BJ (cell line): ENCODE results near the genes ASCL1 and GLT8D2.

DNA sequence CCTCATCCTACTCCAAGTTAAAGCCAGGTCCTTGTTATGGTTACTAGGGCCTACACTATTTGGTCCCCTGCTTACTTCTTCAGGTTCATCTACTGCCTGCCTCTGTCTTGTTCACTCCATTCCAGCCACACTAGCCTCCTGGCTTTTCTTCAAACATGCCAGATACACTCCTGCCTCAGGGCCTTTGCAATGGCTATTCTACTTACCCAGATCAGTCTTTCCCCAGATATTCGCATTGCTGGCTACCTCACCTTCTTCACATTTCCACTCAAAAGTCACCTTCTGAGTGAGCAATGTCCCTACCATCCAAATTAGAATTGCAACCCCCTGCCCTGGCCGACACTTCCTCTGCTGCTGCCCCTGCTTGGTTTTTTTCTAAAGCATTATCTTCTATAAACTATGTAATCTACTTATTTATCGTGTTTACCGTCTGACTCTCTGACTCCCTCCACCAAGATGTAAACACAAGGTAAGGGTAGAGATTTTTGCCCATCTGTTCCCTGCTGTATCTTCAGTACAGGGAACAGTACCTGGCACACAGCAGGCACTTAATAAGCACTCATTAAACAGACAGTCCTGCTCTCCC is 43.5 kb upstream of the SYCP3 start:
- CAGE, long polyA plus RNA = no peak
- RRBS = no CpG with 5 or more reads among the region's 4 CpGs

- CAGE, long polyA plus RNA = no peak
- RRBS = no CpG with 5 or more reads among the region's 4 CpGs
Measured at GRCh38 chr12:101789951-101790450, 40.8 kb downstream of the GNPTAB start.

GRCh38 chr12:102911087-102911236 is 6.1 kb downstream of the PAH start:
- CAGE, long polyA plus RNA = no peak

- CAGE, long polyA plus RNA = no peak
- RRBS = 2% methylated on average over 16 of the region's 56 CpGs
Measured at GRCh38 chr12:102957163-102958069, at the start of gene ASCL1. TSS of gene ASCL1 (plus strand) at chr12:102957674.

GRCh38 chr12:102961092-102961839 is 3.8 kb downstream of the ASCL1 start:
- CAGE, long polyA plus RNA = no peak
- RRBS = no CpG with 5 or more reads among the region's 27 CpGs

GRCh38 chr12:103114608-103114966 is 157.1 kb downstream of the ASCL1 start:
- CAGE, long polyA plus RNA = no peak
- RRBS = no CpG with 5 or more reads among the region's 1 CpG

DNA sequence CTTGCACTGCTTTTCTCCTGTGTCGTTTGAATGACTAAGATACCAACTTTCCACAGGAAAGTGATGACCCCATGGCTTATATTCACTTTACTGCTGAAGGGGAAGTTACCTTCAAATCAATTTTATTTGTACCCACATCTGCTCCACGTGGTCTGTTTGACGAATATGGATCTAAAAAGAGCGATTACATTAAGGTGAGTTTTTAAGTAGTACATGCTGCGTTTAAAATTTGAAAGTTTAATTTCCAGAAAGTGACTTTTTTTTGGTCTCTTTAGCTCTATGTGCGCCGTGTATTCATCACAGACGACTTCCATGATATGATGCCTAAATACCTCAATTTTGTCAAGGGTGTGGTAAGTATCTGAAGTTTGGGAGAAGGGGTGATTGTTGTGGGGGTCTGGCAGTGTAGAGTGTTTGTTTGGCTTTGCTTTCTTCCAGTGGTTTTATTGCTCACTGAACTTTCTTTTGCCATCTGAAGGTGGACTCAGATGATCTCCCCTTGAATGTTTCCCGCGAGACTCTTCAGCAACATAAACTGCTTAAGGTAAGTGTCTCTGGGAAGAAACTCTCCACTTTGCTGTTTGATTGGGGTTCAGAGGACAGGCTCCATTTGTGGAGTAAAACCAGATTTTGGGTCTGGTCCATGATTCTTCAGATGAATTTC is 11.3 kb downstream of the HSP90B1 start:
- CAGE, long polyA plus RNA = no peak
- RRBS = no CpG with 5 or more reads among the region's 10 CpGs

DNA sequence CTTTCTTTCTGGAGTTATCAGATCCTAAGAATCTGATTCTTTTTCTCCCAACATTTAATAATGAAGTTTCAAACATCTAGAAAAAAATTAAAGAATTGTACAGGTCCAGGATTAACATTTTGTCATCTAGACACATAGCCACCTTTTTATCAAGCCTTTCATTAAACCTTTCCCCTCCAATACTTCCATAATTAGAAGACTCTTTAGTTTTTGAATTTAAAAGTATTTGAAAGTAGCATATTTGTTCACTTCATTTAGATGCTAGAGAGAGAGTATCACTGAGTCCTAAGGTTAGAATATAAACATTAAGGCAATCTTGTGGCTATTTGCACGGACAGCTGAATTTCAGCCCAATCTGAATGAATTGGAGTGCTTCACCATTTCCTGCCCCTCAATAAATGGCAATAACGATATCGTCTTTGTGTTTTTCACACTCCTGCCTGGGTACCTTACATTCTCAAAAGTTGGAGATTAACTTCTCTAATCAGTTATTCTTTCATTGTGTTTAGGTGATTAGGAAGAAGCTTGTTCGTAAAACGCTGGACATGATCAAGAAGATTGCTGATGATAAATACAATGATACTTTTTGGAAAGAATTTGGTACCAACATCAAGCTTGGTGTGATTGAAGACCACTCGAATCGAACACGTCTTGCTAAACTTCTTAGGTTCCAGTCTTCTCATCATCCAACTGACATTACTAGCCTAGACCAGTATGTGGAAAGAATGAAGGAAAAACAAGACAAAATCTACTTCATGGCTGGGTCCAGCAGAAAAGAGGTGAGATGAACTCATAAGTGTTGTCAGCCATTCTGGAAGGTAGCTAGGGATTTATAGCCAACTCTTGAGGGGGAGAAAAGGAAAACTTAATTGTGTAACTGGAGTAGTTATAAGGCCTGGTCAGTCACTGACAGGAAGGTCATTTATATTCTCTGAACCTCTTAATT is 12.1 kb downstream of the HSP90B1 start:
- CAGE, long polyA plus RNA = no peak
- RRBS = no CpG with 5 or more reads among the region's 8 CpGs

DNA sequence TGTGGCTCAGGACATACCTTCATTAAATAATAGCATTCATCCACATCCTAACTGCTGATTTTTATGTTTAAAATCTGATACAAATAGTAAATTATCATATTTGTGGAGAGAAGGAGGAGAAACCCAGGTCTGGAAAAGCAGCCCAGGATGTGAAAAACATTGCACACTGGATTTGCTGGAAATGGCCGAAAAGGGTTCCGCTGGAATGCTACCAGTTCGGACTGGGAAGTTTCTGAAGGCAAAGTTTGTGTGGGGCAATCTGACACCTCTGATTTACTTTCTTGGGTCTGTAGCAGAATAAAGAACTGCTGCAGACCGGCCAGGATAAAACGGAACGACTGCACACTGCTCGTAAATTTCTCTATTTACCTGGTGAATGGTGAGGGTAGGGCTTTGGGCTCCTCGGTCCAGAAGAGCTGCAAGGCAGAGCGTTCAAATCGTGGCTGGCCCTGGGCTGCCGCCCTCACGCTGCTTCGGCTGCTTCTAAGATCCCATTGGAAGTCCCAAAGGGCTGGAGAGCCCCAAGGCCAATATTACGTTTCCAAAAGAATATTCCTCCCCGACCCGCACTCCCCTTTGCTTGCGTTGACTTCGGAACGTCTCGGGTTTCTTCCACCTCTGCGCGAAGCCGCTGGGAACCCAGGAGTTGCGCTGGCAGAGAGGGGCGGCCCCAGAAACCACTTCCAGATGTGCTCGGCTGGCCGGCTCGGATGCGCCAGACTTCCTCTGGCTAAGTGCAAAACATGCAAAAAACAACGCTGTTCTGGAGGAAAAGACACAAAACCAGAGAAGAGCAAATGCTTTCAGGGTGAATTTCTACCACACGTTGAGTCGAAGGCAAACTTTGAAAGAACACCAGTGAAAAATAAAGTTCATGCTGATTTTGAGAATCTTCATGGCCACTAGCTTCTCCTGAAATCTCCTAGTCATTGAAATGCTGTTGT is at the start of gene GLT8D2:
TSS of gene GLT8D2 (minus strand) at position 662 of the 944 bp plus-strand sequence.
- CAGE, long polyA plus RNA = start-site peak on the minus strand centred at position 558 of the sequence, 193 bp wide, 1,458 and 969 reads in 2 replicates
- RRBS = no CpG with 5 or more reads among the region's 32 CpGs

GRCh38 chr12:104482085-104483122 is 25.7 kb downstream of the CHST11 start:
- CAGE, long polyA plus RNA = no peak
- RRBS = no CpG with 5 or more reads among the region's 13 CpGs

GRCh38 chr12:104497397-104497911 is 40.7 kb downstream of the CHST11 start:
- CAGE, long polyA plus RNA = no peak
- RRBS = no CpG with 5 or more reads among the region's 5 CpGs

DNA sequence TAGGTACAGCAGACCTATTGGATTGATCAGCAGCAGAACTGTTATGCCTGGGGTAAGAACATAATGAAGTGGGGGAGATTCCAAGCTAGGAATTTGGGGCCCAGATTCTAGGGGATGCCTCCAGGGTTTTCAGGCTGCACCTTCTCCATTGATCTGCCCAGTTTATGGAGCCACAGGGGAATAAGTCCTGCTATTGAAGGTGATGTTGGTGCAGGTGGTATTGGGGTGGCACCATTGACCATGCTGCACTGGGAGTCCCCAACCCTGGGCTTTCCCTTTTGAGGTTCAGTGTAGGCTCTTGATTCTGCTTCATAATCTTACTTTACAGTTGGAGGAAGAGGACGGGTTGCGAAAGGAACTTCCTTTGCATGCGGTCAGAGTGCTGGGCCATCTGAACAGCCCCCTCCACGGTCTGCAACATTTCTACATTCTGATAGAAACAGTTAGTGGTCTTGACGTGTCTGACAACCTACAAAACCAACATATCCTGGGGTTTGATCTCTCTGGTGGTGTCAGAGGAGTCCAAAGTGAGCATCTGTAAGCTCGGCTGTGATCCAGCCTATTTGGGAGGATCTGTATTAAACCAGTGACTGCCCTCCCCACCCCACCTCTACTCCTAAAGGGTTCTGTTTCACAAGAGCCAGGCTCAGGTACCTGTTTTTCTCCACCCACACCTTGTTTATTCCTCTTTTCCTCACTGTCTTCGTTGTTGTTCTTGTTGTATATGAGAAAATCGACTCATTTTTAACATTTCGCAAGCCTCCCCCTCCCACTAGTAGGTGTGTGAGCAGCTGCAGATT is 113.0 kb downstream of the CHST11 start:
- CAGE, long polyA plus RNA = no peak
- RRBS = no CpG with 5 or more reads among the region's 9 CpGs

- CAGE, long polyA plus RNA = no peak
- RRBS = no CpG with 5 or more reads among the region's 6 CpGs
Measured at GRCh38 chr12:104577587-104578034, 120.9 kb downstream of the CHST11 start.

DNA sequence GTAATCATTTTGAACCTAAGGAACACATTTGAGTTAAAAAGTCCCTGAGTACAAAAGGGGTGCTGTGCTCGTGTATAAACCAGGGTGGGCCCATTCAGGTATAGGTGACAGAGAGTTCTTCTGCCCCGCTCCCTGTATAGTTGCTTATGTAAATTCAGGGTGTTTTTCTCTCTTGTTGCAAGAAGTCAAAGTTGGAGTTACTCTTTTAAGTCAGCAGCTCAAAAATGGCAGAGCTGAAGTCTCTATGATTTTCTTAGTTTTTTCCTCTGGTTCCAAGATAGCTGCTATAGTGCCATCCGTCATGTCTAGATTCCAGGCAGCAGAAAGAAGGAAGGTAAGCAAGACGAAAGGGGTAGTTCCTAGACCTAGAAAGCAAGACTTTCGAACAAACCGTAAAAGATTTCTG is 199.0 kb downstream of the CHST11 start:
- CAGE, long polyA plus RNA = no peak
- RRBS = no CpG with 5 or more reads among the region's 6 CpGs

DNA sequence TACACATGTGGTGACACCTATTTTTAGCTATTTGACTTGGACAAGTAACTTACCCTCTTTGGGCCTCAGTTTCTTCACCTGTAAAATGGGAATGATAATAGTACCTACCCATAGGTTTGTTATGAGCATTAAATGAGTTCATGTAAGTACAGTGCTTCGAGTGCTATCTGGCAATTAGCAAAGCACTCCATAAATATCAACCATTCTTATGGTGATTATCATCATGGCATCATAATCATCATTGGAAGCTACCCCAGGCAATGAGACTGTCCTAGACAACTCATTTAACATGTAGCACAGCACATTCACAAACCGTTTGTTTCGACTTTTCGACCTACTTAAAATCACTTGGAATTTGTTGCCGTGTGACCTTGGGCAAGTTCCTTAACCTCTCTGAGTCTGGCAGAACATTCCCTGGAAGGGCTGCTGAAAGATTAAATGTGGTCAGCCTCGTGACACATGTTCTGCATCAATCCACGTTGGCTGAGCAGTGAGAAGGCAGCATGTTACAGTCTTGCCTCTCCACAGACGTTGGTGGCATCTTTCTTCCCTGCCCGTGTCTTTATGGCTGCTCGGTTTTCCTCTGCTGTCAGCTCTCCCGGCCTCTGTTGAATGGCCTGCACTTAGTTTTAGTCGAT is 216.8 kb downstream of the CHST11 start:
- CAGE, long polyA plus RNA = no peak
- RRBS = no CpG with 5 or more reads among the region's 12 CpGs

DNA sequence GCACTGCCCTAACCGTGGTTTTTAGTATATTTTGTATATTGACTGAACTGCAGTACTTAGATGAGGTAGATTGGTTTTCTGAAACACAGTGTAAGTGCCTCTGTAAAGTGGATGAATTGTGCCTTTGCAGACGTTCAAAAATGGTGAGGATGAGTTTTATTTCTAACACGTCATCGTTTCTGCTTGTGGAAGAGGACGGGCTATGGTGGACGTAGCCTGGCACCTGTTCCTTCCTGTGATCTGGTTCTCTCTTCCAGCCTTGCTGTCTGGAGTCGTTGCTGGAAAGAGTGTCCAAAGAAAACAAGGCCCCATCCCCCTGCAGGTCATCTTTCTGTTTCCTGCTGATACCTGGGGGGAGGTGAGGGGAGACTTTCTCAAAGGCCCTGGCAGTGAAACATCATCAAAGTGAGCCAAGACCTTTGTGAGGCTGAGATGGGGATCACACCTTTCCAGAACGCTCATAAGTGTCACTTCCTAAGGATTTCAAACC is 235.6 kb downstream of the SLC41A2 start:
- CAGE, long polyA plus RNA = no peak
- RRBS = no CpG with 5 or more reads among the region's 8 CpGs

DNA sequence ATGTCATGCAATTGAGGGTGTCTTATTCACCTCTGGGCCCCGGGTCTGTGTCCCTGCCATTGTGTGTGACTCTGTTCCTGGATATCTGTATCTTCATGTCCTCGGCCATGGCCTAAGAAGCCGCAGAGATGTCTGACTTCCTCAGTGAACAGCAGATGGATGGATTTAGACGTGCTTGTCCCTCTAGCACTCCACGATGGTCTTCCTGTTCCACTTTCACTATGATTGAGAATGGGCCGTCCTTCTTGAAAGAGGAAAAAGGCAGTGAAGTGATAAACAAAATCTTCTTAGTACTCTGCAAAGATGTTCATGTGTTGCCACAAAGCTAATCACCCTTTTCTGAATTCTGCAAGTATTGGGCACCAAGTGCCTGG is 217.4 kb downstream of the SLC41A2 start:
- CAGE, long polyA plus RNA = no peak
- RRBS = no CpG with 5 or more reads among the region's 6 CpGs

DNA sequence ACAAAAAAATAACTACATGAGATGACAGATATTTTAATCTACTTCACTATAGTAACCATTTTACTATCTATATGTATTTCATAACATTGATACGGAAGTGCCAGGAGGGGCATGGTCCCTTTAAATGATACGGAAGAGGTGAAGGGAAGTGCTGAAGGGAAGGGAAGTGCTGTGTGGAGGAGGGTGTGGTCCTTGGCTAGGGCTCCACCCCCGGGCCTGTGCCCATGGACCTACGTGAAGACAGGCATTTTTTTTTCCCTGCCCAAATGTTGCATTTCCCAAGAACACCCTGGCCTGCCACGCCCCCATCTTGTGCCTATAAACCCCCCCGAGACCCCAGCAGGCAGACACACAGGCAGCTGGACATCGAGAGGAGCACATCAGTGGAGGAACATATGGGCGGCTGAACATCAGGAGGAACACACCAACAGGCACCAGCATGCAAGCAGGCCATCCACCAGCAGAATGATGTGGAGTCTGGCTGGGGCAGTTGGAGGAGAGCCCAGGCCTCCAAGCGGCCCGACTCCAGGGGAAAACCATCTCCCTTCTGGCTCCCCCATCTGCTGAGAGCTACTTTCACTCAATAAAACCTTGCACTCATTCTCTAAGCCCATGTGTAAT is 134.1 kb downstream of the SLC41A2 start:
- CAGE, long polyA plus RNA = no peak
- RRBS = no CpG with 5 or more reads among the region's 10 CpGs

DNA sequence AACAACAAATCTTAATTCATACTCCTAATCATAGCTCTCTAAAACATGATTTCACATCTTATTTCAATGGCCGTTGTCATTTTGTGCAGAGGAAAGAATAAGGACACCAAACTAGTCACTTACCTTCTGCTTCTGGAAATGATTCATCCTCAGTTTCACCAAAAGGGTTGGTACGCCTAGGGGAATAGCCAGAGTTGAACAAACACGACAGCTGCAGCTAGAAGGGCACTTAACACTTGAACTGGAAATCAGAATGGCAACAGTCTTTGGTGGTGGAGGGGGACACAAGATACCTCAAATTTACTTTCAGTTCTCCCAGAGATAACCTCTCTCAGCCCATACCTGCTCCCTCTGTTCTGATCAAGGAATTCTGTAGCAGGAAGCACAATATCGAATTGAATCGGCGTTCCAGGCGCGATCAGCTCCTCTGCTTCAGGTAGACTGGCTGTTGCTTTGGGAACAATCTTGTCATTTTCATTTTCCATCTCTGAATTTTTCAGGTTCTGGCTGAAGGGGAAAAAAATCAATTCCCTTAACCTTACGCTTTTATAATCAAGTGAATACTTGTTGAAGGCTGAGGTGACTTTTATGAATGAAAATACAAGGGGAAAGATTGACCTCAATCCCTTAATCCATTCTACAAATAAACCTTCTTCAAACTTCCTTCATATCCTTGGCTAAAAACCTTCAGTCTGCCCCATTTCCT is 46.2 kb downstream of the APPL2 start:
- CAGE, long polyA plus RNA = no peak
- RRBS = no CpG with 5 or more reads among the region's 9 CpGs

DNA sequence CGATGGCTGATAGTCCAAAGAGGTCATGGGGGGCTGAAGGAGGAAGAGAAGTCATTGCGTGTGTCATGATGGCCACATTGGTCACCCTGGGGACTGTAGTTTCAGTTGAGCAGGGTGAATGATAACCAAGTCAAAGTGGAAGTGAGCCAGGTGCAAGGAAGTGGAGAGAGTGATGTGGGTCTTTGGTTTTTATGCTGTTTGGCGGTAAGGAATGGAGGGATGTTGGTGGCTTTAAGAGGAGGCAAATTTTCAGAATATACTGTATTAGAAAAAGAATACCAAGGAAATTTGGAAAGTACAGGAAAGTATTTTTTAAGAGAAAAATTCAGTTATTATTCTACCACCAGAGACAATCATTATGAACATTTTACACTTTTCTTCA is 21.7 kb downstream of the C12orf75 start:
- CAGE, long polyA plus RNA = no peak
- RRBS = no CpG with 5 or more reads among the region's 3 CpGs